ENCODE measurements around a stretch of chr6.

- PRO-cap = no peak
These were observed 86.6 kb downstream of the MAP3K4 start for GRCh38 chr6:161077945-161078741.

GRCh38 chr6:161242862-161243845 lies 30.7 kb downstream of the AGPAT4 start:
- PRO-cap = no peak

DNA sequence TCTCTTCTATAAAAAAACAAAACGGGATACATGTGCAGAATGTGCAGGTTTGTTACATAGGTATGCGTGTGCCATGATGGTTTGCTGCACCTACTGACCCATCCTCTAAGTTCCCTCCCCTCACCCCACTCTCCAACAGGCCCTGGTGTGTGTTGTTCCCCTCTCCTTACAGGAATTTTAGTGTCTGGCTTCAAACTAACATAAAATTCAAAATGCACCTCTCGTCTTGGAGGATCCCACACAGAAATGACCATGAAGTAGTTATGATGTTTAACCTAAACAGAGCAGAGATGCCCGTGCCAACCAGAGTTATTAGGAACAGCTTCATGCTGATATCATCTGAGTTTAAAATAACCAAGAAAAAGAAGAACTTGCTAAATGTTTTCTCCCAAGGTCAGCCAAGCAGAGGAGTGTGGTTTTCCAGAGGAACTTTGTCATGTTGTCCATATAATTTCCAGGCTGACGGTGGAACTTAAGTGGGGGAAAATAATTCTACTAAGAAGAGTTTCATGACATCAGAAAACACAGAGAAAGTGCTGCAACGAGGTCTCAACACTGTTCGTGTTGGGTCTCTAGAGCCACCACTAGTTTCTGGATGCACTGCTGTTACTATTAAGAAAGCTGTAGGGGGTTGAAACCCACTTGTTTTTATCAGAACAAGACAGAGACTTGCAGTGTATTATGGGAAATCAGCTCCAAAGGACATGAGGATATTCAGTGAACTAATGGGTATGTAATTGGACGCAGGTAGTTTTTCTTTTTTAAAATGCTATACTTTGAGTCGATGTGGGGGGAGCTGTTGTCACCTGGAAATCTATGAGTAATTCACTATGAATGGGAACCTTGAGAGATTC lies 5.3 kb downstream of the AGPAT4 start:
- PRO-cap = no peak

DNA sequence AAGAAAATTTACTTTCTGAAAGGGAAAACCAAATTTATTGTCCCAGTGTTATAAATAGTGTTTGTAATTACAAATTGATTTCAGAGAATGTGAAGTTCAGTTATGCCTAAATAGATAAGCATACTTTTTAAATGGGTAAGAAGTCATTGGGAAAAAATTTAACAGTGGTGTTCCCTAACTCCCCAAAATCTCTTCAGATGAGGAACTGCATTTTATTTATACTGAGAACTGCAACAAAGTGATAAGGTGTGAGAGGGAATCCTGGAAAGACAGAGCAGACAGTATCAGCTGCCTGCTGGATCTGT lies 496.3 kb downstream of the PRKN start:
- PRO-cap = unidirectional peak, plus-strand start at position 127 of the sequence

GRCh38 chr6:162698370-162698838 lies 29.2 kb downstream of the PRKN start:
- PRO-cap = no peak

- PRO-cap = no peak
These were observed 233.4 kb upstream of the QKI start for GRCh38 chr6:163180934-163181609.

DNA sequence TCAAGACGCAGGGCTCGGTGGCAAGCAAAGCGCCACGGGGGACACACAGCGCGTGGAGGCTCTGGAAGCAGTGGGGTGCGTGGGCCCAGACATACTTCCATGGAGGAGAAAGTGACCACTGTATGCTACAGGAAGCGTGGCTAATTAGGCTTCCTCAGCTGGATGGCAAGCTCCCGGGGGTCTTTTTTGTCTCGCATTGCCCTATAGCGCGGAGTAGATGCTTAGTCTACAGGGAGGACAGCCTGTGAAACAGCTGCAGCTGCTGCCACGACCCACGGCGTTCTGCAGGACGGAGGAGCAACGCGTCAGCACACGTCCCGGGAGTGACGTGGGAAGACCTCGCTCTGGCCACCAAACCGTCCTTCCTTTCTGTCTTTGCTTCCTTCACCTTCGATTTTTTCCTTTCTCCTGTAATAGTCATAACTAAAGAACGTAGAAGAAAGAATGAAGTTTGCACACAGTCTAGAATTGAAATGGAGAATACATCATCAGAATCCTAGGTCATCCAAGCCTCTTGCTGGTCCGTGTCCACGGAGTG lies 104.2 kb upstream of the QKI start:
- PRO-cap = no peak

- PRO-cap = no peak
These were observed 78.4 kb upstream of the QKI start for GRCh38 chr6:163336160-163336425.

DNA sequence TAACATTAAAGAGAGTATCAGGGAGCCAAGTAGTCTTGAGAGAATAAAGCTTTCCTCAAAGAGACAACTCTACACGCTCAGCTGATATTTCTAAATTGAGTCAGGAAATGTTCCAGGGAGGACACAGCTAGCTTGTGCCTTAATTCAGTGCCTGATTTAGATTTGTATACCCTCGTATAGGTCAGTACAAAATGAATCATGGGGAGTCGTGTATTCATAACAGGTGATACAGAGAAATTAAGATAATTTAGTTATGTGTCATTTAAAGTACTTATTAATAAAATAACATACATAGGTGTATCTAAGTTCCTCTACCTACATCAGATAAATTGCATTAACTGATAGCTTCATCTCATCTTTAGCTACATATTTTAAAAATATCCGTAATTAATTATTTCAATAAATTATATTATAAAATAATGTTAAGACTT lies 74.9 kb upstream of the QKI start:
- PRO-cap = no peak

DNA sequence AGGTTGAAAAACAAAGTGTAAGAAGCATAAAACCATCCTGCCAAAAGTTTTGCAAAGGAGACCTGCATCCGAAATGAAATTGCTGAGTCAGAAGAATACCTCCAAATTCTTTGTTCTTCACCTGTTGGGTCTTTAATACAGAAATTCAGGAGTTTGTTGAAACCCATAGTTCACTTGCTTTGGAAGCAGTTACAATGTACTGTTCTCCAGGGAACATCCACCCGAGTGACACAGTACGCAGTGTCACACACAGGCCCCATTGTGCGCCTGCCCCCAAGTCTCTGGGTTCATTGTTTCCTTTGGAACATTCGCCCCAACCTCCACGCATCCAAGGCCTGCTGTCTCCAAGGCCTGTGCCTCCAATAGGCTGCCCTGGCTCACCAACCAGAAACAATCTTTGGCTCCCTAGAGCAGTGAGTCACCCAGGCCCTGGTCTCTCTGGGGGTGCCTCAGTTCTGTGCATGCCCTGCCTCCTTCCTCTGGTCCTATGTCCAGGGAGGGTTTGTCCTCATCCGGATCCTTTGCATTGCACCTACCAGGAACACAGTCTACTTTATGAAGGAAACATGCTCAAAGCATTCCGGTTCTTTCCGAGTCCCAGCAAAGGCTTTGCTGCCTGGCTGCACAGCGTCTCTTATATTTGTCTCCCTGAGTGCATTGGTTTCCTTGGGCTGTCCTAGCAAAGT lies 65.3 kb upstream of the QKI start:
- PRO-cap = no peak

DNA sequence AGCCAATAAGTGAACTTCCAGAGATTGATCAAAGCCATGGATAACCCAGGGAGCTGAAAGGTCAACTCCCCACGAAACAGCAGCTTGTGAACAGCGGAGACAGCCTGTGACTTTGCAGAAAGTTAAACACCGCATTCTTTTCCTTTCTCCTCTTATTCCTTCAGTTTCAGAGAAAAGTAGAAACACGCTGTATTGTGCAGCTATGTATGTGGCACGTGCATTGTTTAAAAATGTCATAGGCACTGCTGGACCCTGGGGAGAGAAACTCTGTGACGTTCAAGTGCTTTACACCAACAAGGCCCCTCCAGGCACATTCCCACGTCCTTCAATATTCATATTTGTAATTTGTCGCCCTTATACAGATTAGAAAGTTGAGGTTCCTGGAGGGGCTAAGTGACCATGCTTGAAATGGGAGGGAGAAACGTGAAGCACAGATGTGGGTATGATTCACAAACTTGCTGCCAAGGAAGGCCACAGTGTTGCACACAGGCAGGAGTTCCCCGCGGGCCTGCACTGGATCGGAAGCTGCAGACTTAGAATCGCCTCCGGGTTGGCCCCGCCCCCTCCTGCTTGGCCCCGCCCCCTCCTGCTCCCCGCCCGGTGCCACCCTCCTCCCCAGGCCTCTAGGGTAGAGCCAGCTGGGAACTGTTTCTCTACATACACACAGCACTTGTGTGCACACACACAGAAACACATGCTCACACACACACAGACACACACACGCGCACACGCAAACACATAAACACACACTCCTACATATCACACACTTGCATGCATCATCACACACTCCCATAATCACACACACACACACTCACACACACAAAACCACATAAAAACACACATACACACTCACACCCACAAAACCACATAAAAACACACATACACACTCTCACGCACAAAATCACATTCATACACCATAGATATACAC lies 58.2 kb upstream of the QKI start:
- PRO-cap = unidirectional peak, minus-strand start at position 510 of the sequence

GRCh38 chr6:163465665-163466096 lies 51.2 kb downstream of the QKI start:
- PRO-cap = no peak

DNA sequence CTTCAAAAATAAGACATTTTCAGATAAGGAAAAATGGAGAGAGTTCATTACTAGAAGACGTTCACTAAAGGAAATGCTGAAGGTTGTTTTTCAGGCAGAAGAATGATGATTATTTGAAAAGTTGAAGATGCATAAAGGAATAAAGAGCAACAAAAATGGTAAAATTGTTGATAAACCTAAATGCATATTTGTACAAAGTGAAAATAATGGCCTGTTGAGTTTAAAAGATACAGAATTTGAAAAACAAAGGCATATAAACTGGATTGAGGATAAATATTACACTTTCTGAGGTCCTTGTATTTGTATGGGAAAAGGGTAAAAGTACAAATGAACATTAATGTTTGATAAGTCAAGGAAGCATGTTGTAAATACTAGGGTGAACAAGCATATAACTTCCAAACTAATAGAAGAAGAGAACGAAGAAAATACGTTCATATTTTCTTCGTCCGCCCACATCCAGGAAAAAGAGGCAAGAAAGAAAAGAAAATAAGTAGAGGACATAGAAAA lies 56.8 kb downstream of the QKI start:
- PRO-cap = no peak

DNA sequence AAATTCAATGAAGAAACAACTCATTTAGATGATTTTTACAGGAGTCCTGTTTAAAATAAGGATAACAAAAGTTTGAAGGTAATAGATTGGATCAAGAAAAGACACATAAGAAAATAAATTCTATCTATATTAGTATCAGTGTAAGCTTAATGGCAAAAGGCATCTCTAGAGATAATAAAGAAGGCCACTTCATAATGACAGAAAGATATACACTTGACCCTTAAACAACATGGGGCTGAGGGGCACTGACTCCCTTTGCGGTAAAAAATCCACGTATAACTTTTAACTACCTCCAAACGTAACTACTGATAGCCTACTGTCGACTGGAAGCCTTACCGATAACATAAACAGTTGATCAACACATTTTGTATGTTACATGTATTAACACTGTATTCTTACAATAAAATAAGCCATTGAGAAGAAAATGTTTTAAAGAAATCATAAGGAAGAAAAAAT lies 57.3 kb downstream of the QKI start:
- PRO-cap = no peak

- PRO-cap = no peak
These were observed 99.1 kb downstream of the QKI start for GRCh38 chr6:163513354-163514331.

GRCh38 chr6:163563367-163563758 lies 148.8 kb downstream of the QKI start:
- PRO-cap = no peak

DNA sequence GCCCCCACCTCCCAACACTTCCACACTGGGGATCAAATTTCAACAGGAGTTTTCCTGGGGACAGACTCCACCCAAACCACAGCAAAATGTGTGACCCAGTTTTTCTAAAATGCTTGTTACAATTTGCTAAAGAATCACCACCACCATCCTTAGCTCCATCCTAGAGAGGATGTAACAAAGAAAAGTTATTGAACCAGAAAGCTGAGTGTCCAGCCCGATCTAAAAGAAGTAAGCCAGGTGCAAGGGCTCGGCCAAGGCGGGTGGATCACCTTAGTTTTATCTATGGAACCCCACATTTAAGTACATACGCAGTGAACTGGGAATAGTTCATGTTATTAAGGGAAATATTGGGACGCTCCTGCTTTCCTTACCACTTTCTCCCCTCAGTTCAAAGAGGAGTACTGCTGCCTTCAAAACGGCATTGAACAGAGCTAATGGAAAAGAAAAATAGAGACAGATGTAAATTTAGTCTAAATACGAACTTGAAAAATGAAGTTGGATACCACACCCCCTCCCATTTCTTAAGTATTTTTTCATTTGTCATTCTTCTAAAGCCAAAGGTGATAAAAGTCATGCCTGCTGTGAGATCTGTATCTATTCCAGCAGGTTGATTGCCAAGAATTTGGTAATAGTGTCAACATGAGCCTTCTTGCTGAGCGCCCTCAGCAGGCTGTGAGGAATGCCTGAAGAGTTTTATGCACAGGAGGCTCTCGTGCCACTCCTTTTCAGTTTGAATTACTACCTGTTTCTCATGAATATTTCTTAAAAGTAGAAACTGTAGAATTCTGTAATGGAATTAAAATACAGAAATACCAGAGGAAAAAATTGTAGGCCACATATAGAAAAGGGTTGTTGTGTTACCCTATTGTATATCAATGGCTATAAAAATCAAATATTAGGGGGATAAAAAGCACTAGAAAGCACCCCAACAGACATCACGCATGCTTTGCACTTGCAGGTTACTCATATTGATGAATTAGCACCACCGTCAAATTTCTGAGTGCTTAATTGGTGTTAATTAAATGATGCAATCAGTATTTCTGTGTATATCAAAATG lies 165.3 kb downstream of the QKI start:
- PRO-cap = unidirectional peak, plus-strand start at position 227 of the sequence

DNA sequence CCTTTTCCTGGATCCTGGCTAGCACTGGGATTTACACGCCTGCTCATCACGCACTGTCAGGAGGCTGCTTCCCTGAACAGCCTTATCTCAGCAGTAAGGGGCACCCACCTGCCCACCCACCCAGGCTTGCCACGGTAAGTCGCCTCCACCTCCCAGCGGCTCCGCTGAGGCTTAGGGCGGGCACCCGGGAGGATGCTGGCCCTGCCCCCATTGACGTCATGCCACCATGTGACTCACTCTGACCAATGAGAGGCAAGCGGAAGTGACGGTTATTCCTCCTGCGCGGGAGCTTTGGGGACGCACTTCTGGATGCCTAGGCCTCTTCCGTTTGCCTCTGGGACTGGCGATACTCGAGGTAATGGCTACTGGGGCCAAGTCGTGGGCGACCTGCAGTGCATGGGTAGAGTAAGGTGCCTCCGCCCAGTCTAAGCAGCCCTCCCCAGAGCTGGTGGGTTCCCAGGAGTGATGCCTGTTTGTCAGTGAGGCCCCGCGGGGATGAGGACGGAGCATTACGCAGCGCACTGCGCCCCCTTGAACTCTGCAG lies 256.9 kb downstream of the QKI start:
- PRO-cap = no peak

DNA sequence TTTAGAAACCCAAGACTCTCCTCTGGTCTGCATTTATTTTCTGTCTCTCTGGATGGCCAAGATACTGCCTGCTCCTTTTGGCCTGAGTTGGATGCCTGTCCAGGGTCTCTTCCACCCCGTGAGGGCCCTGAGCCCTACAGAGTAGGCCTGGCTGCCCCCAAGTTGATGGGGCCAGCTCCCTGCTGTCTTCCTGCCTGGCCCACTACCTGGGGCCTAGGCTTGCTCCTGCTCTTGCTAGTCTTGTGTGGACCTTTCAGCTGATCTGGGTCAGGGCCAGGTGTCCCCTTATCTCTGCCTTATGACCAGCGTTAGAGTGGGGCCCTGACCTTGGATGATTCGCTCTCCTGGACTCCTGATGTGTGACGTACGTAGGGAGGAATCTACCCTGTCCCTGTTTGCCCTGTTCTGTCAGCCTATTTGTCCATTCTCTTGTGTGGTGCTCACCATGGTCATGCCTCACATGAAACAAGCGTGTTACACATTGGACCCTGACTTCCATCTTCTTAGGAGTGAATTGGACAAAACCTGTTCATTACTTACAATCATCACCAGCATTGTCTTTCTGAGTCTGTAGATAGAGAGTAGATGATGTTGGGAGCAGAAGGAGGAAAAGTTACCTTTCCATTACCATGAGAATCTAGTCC lies 571.8 kb downstream of the QKI start:
- PRO-cap = unidirectional peak, minus-strand start at position 215 of the sequence

DNA sequence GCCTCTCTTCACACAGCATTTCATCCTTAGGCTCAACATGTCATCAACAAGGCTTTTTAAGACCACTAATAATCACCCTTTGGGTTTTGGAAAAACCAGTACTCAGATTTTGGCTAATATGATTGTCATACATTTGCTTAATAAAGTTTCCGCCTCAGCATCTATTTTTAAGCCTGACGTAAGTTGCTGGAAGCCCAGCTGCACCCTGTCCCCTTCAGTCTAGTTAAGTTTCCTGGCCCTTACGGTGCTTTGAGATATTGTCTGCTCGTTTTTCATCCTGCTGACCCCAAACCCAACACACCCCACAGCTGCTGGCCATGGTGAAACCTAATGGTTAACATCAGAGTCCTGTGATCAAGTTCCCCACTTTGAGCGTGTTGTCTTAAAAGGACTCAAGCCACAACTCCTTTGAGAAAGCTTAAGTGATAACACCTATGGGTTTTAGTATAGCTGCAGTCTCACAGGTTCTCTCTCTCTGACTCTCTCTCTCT lies 802.2 kb downstream of the C6orf118 start:
- PRO-cap = no peak